Vein endothelial cell (primary cell): ENCODE results near the gene MLLT3.

DNA sequence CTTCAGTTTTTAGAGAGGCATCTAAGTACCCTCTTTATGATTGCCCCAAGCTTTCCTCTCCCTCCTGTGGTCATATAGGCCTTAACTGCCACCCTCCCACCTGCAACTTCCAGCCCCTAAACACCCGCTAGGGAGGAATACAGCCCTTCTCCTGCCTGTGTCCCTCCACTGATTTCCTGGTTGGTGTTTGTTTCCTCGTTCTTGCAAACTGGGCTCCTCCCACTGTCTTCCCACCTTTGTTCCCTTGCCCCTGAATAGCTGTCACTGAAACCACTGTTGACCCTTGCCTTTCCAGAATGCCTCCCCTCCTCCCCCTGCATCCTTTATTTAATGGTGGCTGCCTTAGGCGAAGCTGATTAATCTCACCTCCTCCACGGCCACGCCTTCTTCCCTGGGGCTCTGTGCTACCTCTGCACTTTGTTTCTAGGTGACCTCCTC lies 626.7 kb downstream of the BNC2 start:
- CAGE, long polyA plus RNA, result no peak

GRCh38 chr9:16499883-16500403 lies 370.5 kb downstream of the BNC2 start:
- CAGE, long polyA plus RNA, result no peak

- CAGE, long polyA plus RNA, result no peak
Measured at GRCh38 chr9:16508589-16509310, 361.7 kb downstream of the BNC2 start.

- CAGE, long polyA plus RNA, result no peak
Measured at GRCh38 chr9:16515646-16516607, 354.5 kb downstream of the BNC2 start.

- CAGE, long polyA plus RNA, result no peak
Measured at GRCh38 chr9:16729693-16730119, 140.8 kb downstream of the BNC2 start.

GRCh38 chr9:16866356-16867067 lies 4.0 kb downstream of the BNC2 start:
- CAGE, long polyA plus RNA, result no peak

- CAGE, long polyA plus RNA, result no peak
Measured at GRCh38 chr9:16871562-16872363, 1.3 kb upstream of the BNC2 start.

DNA sequence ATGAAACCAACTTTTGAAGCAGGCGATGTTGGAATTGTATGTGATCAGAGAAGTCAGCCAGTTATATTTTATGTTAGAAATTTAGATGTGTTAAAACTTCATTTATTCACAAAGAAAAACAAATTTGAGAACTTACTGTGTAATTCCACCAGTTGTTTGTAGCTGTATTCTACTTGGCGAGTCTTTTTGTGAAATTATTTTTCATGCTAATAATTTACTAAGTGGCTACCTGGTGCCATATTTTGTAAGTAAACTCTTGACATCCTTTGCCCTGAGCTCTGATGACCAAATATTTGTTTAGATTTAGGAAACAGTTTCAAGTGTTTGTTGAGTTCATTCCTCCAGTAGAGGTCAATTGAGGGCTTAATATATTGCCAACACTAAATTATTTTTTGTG lies 3.6 kb downstream of the CNTLN start:
- CAGE, long polyA plus RNA, result no peak

DNA sequence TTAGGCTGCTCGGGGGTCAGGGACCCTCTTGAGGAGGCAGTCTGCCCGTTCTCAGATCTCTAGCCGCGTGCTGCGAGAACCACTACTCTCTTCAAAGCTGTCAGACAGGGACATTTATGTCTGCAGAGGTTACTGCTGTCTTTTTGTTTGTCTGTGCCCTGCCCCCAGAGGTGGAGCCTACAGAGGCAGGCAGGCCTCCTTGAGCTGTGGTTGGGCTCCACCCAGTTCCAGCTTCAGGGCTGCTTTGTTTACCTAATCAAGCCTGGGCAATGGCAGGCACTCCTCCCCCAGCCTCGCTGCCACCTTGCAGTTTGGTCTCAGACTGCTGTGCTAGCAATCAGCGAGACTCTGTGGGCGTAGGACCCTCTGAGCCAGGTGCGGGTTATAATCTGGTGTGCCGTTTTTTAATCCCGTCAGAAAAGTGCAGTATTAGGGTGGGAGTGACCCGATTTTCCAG lies 133.7 kb downstream of the CNTLN start:
- CAGE, long polyA plus RNA, result no peak

DNA sequence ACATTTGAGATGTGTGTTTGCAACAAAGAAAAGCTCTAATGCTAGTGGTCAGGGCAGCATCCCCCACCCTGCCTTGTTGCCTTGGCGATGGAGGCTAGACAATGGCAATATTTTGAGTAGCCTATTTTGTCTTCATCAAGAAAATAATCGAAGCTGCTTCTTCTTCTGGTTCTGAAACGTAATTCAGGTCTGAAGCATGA lies 58.2 kb upstream of the SH3GL2 start:
- CAGE, long polyA plus RNA, result no peak

- CAGE, long polyA plus RNA, result no peak
Measured at GRCh38 chr9:18393112-18393706, 80.7 kb upstream of the ADAMTSL1 start.

DNA sequence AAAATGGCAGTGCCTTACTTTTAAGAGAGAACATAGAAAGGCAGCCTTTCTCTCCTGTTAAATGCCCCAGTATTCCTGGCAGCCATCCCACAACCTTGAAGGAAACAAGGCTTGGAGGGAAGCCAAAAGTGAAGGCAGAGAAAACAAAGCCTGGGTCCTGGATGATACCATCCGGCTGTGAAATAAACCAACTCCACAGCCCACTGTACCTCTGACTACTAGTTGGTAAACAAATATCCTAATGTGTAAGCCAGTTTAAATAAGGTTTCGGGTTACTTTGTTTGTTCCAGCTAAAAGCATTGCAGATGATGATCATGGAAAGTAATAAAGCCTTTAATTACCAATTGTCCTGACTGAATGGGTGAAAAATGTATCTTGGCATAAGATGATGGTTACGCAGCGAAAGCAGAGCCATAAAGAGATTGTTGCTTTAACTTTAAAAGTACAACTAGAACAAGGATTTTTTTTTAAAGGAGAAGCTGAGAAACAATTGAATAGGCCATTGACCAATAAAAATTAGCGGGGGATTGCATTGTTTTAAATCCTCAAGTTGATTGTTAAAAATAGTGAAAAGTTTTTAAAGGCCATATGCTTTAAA lies 80.1 kb upstream of the ADAMTSL1 start:
- CAGE, long polyA plus RNA, result no peak

DNA sequence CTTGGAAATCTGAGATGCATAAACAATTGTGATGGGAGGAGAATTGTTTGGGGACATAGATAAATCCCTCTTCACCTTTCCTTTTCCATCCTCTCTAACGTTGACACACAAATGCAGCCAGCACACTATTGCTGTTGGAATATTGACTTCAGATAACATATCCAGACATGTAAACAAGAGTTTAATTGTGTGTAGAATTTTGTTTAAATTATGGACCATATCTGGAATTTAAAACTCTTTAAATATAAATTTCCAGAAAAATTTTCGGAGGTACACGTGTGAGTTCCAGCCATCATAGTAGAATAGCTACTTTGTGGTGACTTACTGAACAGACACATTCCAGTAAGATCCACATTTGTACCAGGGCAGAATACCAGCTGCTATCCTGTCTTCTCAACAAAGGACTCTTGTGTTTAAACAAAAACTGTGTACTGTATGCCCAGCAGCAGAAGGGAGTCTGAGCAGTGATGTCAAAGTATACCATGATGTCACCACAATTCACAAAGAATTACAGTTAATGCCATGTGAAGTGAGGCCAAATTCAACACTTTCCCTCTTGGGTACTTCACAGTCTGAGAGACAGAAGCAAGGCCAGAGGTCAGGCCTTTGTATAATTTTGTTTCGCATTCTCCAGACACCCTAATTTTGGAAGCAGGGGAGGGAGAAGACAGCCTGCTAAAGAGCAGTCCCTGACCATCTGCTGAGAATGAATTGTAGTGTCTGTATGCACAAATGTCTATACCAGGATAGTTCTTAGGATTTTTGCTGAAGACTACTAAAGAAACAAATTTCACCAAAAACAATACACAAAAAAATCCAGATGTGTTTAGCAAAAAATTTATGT lies 137.0 kb downstream of the ADAMTSL1 start:
- CAGE, long polyA plus RNA, result no peak

DNA sequence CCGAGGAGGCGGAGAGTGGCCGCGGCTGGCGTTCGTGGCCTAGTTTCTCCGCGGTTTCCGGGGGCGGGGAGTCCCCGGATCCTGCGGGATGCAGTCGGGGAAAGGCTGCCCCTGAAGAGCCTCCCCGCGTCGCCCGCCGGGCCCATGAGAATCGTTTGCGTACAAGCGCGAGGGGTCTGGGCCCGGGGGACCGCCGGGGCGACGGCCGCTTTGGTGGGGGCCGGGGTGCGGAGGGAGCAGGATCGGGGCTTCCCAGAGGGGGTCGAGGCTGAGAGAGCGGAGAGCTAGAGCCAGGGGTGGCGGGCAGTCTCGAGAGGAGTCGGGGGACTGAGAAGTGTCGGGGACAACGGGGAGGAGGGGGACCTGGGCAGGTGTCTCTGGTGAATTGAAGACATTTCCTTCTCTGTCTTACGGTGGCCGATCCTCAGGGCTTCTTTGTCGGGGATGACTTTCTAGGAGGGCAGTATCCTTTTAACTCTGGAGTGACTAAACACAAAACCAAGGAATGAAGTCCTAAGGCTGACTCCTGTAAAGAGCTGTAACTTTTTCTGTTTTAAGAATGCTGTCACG lies 564 bp downstream of the DENND4C start:
- CAGE, long polyA plus RNA, result no peak

- CAGE, long polyA plus RNA, result no peak
Measured at GRCh38 chr9:19408310-19408609, 549 bp upstream of the ACER2 start.

- CAGE, long polyA plus RNA, result no peak
Measured at GRCh38 chr9:20256554-20256807, 365.8 kb downstream of the MLLT3 start.

DNA sequence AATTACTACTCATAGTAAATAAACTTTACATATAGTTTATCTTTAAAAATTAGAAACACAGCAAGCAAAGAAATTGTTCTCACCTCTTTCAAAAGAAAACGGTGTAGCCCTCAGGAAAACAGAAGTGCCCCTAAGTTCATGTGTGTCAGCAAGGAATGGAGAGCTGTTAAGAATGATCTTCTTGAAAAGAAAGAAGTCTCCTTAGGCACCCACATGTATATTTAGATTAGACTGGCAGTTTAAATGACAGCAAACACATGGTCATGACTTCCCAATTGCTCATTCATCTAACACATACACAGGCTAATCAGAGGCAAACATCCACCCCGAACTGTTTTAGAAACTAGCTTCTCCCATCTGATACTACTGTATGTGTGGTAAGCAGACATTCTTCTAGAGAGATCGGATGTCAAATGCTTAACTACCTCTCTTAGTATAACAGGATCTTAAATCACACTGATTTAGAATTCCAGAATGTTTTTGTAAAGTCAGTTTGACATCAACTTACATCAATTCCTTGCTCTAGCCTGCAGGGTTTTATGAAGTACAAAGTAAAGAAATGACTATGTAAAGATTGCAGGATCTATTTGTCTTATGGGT lies 239.9 kb downstream of the MLLT3 start:
- CAGE, long polyA plus RNA, result no peak

GRCh38 chr9:20541183-20541619 lies 81.1 kb downstream of the MLLT3 start:
- CAGE, long polyA plus RNA, result no peak

DNA sequence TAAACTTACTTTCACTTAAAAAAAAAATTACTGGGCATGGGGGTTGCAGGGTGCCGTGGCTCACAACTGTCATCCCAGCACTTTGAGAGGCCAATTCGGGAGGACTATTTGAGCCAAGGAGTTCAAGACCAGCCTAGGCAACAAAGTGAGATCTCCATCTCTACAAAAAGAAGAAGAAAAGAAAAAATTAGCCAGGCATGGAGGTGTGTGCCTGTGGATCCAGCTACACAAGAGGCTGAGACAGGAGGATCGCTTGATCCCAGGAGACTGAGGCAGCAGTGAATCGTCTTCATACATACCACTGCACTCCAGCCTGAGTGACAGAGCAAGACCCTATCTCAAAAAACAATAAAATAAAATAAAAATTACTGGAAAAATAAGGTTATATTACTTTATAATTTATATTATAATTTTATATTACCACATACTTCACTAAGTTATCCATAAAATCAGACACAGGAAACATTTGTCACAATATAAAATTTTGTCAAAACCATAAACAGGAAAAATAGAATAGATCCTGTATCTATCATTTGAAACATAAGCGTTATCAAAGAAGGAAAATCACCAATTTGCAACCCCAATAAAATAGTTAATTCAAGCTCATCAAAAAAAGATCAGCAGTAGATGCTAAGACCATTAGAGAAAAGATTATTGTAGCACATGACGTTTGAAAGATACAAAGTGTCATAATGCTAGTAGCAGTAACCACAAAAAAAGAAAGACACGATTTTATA lies 27.1 kb downstream of the MLLT3 start:
- CAGE, long polyA plus RNA, result no peak

DNA sequence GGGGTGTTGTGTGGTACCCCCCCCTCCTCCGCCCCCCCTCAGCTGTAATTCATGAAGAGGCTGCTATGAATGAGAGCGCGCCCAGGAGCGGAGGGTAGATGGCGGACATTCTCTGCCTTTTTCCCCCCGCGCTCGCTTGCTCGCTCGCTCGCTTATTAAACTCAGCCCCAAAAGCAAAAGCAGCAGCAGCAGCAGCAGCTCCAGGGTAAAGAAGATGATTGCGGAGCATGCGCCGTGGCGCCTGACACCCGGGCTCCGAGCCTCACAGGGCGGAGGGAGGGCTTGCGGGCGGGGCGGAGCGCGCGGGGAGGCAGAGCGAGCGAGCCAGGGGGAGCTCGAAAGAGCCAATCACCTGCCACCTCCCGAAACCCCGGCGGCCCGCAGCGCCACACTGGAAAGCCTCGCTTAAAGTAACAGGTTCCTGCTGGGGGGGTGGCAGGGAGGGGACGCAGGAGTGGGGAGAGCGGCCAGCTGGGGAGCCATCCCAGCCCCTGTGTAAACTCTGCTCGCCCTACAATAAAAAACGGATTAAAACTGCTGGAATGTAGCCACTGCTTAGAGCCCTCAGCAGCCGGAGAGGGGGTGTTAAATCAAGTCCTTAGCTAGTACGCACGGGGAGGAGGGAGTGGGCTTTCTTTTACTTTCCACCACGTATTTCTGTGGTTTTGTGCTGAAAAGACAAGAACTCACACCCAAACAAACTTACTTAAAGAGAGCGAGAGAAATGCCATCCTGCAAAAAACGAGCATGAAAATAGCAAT lies at the start of gene MLLT3:
TSS of gene MLLT3 (minus strand) at position 220 of the 761 bp plus-strand sequence.
- CAGE, long polyA plus RNA, result no peak